Measurements from ENCODE around the gene PDPK1.

GRCh38 chr16:2238451-2239026 is 2.3 kb downstream of the DNASE1L2 start:
- PRO-cap: no peak

DNA sequence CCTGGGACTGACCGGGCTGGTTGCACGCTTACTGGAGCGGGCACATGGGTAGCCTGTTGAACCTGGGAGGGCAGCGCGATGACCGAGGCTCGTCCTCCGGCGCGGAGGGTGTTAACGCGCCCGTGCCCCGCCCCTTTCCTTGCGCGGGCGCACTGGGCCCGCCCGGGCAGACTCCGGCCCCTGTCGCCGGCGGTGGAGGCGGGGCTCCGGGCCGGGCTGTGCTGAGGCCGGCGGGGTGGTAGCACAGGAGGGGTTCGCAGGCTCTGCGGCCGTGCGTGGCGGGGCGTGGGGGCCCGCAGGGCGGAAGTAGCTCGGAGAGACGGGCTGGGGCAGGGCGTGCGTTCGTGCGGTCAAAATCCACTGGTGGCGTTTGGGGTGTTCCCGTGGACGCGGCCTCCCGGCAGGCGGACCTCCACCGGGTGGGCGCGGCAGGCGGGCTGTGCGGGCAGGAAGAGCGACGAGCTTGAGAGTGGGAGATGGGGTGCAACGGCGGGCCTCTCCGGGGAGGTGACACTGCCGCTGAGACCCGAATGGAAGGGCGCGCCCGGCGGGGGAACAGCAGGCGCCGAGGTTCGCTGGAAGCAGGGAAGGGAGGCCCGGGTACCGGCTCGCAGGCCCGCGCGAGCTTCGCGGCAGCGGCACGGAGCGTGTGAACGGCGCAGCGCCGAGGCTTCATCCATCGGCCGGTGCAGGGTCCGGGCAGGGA is 501 bp upstream of the RNPS1 start:
- PRO-cap: bidirectional peak, plus-strand start at position 221 of the sequence, minus-strand start at position 113 of the sequence

DNA sequence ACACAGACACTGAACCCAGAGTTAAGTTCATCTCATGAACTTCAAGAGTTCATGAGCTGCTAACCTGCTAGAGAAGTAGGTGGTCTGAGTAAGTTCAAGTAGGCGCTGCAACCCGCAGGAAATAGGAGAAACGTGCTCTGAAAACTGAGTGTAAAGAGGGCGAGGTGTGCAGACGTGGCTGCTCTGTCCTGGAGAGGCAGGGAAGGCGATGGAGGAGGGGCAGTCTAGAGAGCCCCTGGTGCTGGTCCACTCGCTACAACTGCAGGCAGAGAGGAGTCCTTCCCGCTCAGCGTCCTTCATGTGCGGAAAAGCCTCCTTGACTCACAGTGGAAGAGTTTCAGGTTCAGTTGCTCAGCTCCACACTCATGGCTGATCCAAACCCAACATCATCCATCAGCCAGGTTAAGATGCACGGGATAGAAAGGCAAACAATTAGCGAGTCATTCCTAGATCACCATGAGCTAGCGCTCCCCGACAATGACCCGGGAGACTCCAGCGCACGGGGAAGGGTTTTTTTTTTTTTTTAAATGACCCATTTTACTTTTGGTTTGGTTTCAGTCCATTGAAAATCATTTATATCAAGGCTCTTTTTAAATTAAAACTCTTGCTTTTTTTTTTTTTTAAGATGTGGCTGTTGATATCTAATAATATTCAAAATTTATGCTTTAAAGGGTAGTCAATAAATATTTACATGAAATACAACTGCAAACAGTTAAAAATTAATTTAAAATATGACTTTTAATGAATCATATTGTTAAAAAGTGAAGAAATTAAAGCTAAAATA is 11.9 kb downstream of the ABCA3 start:
- PRO-cap: no peak

GRCh38 chr16:2329472-2329874 is 11.1 kb downstream of the ABCA3 start:
- PRO-cap: no peak

- PRO-cap: no peak
These were observed 1.1 kb downstream of the CCNF start for GRCh38 chr16:2430189-2430838.

- PRO-cap: no peak
These were observed 7.8 kb downstream of the CCNF start for GRCh38 chr16:2436984-2437433.

- PRO-cap: no peak
These were observed 3.3 kb upstream of the NTN3 start for GRCh38 chr16:2467908-2468157.

DNA sequence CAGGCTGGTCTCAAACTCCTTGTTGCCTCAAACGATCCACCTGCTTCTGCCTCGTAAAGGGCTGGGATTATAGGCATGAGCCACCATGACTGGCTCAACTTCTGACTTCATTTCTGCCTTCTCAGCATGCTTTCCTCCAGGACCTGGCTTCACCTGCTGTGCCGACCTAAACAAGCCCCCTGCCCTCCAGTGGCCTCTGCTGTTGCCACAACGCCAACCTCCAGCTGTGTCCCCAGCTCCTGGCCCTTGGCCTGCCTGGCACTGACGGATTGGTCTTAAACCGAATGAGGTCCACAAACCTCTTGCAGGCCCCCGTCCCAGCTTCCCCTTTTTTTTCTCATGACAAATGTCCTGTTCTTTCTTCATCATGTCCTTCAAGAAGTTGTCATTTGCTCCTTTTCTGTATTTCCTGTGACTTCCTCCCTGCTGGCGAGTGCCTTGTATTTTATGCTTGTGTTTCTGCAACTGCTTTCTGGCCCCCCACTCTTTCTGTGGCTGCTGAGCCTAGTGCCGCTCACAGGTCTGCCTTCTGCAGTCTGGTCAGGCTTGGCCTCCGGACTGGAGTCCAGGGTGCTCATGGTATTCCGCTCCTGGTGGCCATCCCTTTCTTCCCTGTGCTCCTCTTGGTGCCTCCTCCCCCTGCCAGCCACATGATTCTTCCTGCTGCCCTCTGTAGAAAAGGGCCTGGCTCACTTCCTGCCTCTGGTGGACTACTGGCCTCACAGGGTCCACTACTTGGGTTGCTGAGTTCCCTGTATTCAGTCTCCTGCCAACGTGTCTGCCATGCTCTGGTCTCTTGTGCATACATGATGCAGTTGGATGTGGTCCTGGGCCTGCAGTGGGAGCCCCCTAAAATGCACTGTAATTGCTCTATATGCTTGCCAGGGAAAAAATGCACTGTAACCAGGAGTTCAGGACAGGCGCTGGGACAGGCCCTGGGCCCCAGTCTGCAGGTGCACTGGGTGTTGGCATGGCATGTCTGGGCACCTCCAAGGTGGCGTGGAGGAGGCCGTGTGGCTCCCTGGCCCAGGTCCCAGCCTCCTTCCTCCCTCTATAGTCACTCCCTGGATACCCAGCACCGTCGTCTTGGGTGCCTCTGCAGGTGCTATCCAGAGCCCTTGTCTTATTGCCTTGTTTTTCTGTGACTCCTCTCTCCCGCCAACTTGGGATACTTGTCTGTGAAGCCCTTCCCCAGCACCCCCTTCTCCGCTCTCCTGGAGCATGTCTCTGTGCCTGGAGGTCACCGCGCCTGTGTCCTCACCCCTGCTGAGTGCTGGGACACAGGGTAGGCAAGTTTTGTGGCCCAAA is 3.0 kb downstream of the ATP6V0C start:
- PRO-cap: no peak

- PRO-cap: no peak
These were observed 765 bp downstream of the CEMP1 start for GRCh38 chr16:2530289-2530997.

GRCh38 chr16:2537299-2538350 is at the start of gene PDPK1:
Gene PDPK1 (plus strand): TSS chr16:2538021.
- PRO-cap: unidirectional peak, minus-strand start at chr16:2537488; bidirectional peak, plus-strand start at chr16:2538021, minus-strand start at chr16:2537712

DNA sequence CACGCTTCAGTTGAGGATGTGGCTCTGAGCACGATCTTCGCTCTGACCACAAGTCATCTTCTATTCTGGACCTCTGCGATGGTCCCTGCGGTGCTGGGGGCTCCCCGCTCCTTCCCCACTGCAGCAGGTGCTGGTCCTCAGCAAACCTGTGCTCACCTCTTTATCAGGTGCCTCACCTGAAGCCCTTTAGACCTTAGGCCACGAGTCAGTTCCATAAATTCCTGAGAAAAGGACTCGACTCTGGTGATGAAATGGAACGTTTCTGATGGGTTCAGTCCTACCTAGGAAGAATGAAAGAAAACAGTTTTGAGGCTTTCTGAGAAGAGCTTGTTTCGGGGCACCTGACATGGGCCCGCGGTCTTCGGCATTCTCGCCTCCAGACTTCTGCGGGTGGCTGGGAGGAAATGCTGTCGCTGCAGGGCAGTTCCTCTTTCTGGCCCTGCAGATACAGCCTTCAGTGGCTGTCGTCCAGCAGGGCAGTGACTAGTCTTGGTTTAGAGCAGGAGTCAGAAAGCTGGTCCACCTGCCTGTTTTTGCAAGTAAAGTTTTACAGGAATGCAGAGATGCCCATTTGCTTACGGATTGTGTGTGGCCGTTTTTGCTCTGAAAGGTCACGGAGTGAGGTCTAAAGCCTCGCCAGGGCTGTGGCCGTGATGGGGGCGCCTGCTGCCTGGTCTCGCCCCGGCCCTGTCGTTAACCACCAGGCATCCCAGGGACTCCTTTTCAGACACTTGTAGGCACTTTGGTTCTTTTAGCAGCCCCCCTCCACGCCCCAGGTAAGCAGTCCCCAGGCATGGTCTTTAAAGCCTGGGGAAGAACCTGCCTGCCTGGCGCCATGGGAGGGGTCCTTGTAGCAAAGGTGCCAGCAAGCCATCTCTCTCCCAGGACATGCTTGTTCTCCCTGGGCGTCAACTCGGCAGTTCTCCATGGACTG is 4.9 kb downstream of the KCTD5 start:
- PRO-cap: no peak

DNA sequence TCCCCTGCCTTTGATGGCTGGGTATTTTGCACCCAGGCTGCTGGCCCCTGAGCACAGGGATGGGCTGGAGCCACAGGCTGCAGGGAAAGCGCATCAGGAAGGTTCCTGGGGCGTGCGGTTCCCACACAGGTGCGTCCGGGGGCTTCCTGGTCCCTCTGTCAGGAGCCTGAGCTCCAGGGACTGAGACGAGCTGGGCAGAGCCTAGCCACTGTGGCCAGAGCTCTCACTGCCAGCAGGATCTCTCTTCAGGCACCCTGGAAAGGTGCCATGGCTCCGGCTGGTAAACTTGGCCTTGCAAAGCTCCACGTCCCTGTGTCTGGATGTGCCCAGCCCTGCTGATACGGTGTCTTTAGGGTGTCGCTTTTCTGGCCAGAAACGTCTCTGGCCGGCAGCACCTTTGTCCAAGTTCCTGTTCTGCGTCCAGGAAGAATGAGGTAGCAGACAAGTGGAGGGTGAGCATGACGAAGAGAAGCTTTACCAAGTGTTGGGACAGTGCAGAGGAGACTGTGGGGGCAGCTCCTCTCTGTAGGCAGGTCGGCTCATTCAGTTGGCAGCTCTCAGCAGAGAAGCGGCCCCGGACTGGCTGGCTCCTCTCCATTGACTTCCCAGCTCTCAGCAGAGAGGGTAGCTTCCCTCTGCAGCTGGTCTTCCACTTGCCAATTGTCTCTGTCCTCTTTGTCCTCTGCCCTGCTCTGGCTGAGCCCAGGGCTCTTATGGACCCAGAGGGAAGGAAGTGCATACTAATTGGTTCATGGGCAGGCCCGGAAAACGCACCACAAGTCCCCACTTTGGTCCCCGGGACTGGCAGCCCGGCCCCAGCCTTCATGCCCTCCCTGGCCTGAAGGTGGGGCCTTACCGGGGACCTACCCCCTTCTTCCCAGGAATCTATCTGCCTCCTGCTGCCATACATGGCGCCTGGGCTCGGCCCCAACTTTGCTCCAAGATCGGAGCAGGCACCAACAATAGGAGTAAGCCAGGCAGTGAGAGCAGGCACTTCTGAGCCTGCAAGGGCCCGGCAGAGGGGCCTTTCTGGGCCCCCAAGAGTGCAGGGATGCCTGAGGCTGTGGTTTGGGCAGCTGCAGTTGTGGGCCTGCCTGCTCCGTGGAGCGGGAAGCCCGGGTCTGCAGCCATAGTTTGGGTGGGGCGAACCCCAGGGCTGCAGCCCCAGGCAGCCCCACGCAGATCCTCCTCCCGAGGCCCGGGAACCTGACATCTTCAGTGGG is 9.9 kb downstream of the KCTD5 start:
- PRO-cap: bidirectional peak, plus-strand start at position 962 of the sequence, minus-strand start at position 684 of the sequence

- PRO-cap: no peak
These were observed 5.9 kb downstream of the SRRM2 start for GRCh38 chr16:2758388-2758738.

- PRO-cap: no peak
These were observed 7.4 kb downstream of the ELOB start for GRCh38 chr16:2769391-2770415.

DNA sequence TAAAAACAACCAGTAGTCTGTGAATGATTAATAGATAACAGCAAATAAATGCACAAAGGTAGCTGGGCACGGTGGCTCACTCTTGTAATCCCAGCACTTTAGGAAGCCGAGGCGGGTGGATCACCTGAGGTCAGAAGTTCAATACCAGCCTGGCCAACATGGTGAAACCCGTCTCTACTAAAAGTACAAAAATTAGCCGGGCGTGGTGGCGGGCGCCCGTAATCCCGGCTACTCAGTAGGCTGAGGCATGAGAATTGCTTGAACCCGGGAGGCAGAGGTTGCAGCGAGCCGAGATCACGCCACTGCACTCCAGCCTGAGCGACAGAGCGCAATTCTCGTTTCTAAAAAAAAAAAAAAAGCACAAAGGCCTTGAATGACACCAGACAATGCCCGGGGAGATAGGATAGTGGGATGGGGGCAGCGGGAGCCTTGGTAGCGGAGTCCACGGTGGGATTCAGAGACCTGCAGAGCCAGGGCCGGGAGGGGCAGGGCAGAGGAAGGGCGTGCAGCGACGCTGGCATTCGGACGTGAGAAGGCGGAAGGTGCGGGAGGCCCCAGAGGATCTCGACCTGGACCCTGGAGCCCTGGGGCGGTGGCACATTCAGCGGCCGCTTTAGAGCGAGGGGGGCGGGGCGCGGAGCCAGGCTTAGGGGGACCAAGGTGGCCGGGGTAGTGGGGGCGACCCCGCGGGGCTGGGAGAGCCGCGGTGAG is 1.1 kb upstream of the FLYWCH2 start:
- PRO-cap: no peak

GRCh38 chr16:2883423-2884488 is 741 bp downstream of the FLYWCH2 start:
- PRO-cap: unidirectional peak, minus-strand start at chr16:2883847

GRCh38 chr16:2925239-2925770 is 13.6 kb downstream of the FLYWCH1 start:
- PRO-cap: no peak

DNA sequence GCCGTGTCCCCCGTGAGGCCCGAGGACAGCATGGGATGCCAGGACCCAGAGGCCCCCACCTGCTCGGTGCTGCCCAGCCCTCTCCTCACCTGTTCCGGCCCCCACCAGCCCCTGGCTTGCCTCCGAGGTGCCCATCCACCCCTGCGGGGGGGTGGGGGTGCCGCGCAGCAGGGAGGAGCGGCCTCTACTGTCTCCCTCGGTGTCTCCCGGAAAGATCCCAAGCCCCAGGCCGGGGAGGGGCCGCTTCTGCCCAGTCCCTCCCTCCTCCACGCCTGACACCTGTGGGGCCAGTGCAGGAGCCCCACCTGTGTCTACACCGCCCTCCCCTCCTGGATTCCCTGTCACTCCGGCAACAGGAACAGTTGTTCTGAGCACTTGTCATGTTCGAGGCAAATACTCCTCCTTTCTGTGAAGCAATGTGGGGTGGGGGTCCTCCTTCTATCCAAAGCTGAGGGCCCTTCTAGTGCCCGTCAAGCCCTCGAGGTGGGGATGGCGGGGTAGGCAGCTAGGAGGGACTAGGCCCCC is 9.0 kb upstream of the KREMEN2 start:
- PRO-cap: no peak

- PRO-cap: no peak
These were observed 1.8 kb downstream of the PAQR4 start for GRCh38 chr16:2970702-2971643.

GRCh38 chr16:2981284-2981911 is 1.2 kb upstream of the PKMYT1 start:
- PRO-cap: no peak